Body of pancreas (tissue), 2 donors: ENCODE measurements around the genes SH3RF3 and MTLN.

DNA sequence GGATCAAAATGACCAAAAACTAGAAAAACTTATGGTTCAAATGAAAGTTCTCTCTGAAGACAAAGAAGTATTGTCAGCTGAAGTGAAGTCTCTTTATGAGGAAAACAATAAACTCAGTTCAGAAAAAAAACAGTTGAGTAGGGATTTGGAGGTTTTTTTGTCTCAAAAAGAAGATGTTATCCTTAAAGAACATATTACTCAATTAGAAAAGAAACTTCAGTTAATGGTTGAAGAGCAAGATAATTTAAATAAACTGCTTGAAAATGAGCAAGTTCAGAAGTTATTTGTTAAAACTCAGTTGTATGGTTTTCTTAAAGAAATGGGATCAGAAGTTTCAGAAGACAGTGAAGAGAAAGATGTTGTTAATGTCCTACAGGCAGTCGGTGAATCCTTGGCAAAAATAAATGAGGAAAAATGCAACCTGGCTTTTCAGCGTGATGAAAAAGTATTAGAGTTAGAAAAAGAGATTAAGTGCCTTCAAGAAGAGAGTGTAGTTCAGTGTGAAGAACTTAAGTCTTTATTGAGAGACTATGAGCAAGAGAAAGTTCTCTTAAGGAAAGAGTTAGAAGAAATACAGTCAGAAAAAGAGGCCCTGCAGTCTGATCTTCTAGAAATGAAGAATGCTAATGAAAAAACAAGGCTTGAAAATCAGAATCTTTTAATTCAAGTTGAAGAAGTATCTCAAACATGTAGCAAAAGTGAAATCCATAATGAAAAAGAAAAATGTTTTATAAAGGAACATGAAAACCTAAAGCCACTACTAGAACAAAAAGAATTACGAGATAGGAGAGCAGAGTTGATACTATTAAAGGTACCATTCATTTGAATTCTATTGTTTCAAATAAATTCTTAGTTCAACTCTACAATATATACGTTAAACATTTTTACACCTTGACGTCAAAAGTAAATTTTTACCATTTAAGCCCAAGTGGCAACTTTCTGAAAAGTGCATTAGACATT lies 22.6 kb downstream of the GCC2 start:
- PRO-cap = no peak
- RAMPAGE, long total RNA, 2 experiments = no peak in any of the 2 experiments

DNA sequence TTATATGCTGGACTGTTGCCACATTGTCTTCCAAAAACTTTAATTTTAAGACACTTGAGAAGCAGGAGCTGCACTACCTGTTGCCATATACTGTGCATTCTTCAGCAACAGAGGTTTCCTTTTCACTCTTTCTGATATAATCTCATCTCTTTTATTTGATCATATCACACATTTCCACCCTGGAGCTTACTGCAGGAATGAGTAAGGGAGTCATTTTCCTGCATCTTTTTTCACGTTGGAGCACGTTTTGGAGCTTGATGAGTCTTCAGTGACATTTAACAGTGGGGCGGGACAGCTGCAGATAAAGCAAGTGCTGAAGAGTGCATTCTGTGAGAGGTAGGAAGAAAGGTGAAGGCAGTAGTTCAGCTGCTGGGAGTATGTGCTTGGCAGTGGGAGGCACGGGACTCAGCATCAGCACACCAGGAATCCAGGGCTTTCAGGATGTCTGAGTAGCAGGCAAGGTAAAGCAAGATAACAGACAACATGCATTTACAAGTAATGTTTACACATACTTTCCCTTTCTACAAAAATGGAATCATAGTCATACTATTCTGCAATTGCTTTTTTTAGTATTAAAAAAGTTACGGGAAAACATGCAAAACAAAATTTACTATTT lies 4.0 kb downstream of the LIMS1 start:
- PRO-cap = no peak
- RAMPAGE, long total RNA, 2 experiments = no peak in any of the 2 experiments

DNA sequence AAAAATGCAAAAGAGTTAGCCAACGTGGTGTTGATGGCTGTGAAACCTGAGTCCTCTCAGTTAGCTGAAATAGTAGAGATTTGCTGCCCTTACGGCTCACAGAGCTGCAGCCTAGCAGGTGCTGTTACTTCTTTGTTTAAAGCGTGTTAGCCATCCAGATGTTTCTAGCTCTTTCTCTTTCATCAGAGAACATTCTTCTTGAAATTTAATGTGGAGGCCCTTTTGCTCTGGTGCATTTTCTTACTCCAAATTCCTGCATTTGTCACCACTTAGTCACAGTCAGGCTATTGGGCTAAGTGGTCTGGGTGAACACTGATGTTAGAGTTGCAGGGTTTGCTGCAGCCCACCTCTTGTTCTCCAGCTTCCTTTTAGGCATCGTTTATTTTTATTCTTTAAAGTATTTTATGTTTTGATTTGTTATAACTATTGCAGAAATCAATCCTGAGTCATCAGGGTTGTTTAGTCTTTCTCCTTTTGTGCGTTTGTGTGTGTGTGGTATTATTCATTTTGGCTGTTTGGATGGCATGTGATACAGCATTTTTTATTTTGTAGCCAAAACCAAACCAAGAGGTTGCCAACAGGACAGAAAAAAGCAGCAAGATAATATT lies 41.2 kb downstream of the LIMS1 start:
- PRO-cap = no peak
- RAMPAGE, long total RNA, 2 experiments = no peak in any of the 2 experiments

DNA sequence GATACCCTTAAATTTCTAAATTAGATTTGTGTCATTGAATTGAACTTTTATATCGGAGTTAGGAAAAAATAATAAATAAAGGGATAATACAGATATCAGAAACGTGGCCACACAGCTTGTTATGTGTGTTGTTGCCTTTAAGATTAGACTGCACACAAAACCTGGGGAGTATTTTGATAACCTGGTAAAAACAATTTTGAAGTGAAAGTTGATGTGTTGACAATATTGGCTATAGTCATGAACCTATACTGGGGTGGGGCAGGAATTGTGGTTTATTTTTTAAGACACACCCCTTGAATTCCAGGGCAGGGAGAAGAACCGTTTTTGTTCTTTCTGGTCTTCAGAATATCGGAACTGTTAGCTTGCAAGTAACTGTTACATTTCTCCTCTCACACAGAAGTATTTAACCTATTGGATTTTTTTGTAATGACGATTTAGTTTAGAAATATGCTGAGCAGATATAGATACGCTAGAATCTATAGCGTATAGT lies 80.4 kb downstream of the LIMS1 start:
- PRO-cap = no peak
- RAMPAGE, long total RNA, 2 experiments = no peak in any of the 2 experiments

DNA sequence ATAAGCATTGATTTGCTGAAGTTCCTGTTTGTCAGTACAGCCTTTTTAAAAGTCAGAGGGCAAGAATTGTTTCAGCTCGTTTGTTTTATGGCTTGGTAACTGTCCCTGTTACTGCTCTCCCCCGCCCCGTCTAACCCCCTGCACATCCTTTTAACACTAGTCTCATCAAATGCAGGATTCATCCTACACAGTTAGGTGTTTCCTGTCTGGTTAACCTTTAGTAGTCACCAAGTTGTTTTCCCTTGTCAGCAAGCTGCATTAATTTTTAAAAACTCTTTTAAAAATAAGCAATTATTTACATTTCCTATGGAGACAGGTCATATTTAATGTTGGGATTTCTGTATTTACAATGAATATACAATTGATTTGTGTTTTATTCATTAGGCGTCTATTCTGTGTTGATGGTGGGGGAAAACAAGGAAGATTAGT lies 84.7 kb downstream of the LIMS1 start:
- PRO-cap = no peak
- RAMPAGE, long total RNA, 2 experiments = no peak in any of the 2 experiments

- PRO-cap = no peak
- RAMPAGE, long total RNA, 2 experiments = no peak in any of the 2 experiments
Measured at GRCh38 chr2:108654001-108654399, 65.3 kb upstream of the RANBP2 start.

DNA sequence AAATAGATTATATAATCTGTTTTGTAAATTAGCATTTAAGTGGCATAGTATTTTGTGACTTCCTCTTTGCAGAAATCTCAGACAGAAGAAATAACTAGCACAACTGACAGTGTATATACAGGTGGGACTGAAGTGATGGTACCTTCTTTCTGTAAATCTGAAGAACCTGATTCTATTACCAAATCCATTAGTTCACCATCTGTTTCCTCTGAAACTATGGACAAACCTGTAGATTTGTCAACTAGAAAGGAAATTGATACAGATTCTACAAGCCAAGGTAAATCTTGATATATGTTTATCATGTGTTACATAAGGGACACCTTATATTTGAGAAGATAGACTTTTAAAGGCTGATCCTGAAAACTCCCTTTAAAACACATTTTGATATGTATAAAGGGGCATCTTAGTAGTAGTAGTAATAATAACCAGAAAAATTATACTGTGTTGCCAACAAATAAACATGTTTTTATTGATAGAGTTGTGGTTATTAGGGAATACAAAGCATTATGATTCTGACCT lies 10.9 kb upstream of the CCDC138 start:
- PRO-cap = no peak
- RAMPAGE, long total RNA, 2 experiments = no peak in any of the 2 experiments

DNA sequence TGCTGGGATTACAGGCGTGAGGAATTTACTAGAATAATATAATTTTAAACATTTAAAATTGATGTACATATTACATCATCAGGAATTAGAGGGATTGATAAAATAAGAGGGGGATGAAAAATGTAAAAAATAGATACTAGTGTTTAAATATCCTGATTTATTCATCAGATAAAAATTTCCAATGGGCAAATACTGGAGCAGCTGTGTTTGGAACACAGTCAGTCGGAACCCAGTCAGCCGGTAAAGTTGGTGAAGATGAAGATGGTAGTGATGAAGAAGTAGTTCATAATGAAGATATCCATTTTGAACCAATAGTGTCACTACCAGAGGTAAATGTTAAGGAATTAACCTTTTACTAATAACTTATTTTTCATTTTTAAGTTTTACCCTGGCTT lies 5.5 kb upstream of the CCDC138 start:
- PRO-cap = no peak
- RAMPAGE, long total RNA, 2 experiments = no peak in any of the 2 experiments

DNA sequence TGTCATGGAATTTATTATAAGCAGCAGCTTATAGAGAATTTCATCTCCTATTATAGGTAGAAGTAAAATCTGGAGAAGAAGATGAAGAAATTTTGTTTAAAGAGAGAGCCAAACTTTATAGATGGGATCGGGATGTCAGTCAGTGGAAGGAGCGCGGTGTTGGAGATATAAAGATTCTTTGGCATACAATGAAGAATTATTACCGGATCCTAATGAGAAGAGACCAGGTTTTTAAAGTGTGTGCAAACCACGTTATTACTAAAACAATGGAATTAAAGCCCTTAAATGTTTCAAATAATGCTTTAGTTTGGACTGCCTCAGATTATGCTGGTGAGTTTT lies 4.5 kb upstream of the CCDC138 start:
- PRO-cap = no peak
- RAMPAGE, long total RNA, 2 experiments = no peak in any of the 2 experiments

DNA sequence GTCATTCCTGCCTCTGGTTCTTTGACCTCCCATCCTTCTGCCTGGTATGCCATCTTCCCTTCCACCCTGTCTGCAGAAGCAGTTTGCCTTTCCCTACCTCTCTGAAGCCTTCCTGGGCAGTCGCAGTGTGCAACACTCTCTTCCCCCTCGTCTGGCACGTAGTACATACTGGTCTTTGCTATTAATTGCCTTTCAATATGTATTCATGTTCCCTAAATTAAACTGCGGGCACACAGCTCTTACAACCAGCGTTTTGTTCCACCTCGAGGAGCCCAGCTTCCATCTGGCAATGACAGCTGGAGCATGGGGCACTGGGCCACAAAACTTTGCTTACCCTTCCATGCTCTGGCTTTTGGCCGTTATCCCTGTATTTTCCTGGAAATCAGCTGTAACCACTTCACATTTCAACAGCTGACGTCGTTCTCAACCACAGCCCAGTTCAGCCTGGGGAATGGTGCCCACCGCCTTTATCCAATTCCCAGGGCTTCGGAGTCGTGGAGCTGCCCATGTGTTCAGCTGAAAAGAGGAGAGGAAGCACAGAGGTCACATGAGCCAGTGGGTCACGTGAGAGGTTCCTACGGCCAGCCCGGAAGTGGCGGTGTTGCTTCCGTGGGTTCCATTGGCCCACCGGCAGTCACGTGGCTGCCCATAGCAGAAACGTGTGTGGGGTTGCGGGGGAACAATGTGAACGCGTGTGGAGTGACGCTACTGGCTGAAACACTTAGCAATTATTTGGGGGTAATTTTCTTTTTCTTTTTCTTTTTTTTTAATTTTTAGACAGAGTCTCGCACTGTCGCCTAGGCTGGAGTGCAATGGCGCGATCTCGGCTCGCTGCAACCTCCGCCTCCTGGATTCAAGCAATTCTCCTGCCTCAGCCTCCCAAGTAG lies 16.7 kb upstream of the EDAR start:
- PRO-cap = no peak
- RAMPAGE, long total RNA, 2 experiments = no peak in any of the 2 experiments

DNA sequence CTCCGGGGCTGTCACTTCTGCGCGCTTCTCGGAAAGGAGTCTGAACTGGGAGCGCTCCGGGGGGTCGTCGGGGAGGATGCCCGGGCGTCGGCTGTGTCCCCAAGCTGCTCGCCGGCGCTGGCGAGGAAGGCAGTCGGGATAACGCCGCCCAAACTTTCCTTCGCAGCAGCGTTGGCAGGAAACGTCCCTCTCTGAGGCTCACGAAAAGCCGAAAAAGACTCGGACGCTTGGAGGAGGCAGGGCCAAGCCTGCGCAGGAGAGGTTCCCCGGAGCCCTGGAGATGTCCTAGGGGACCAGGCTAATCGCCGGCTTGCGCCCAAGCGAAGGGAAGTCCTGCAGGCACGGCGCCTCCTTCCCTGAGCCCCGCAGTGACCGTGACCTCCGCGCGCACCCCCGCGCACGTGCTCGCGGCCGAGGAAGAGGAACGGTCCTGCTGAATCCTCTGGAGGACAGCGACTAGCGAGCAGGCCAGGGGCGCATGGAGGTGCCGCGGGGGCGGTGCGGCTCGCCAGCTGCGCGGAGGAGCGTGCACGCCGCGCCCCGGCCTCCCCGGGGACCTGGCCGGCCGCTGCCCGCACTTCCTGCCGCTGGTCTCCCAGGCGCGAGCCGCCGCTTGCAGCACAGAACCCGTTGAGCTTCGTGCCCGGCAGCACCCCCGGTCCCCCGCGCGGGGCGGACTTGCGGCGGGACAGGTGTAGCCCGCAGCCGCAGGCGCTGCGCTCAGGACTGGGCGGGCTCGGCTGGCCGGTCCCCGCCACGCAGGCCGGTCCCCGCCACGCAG lies at the start of gene SH3RF3:
Gene SH3RF3 (plus strand): TSS at position 621 of the 781 bp plus-strand sequence.
- PRO-cap = unidirectional peak, minus-strand start at position 193 of the sequence
- RAMPAGE, long total RNA, 2 experiments = no peak in any of the 2 experiments

GRCh38 chr2:109214977-109215406 lies 86.0 kb downstream of the SH3RF3 start:
- PRO-cap = no peak
- RAMPAGE, long total RNA, 2 experiments = no peak in any of the 2 experiments

DNA sequence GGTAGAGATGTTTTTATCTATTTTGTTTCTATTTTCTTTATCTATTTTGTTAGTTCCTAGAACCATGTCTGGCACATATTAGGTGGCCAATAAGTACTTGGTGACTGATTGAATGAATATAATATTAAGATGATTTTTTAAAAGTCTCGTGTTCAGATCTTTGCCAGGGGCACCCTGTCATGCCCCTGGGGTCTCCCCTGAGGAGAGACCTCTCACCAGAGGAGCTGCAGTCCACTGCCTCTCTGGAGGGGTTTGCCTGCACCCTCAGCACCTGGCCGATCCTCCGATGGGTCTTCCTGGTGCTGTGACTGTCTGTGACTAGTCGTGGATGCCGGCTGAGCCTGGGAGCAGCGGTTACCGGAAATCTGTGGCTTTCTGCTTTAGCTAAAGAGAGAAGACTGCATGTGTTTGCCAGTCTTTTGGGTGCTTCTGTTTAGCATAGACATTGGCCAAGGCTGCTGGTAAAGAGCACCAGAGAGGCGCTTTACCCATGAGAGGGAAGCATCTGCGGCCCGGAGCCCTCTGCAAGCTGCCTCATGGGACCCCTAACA lies 202.7 kb downstream of the SH3RF3 start:
- PRO-cap = no peak
- RAMPAGE, long total RNA, 2 experiments = no peak in any of the 2 experiments

GRCh38 chr2:109348771-109349319 lies 219.8 kb downstream of the SH3RF3 start:
- PRO-cap = no peak
- RAMPAGE, long total RNA, 2 experiments = no peak in any of the 2 experiments

DNA sequence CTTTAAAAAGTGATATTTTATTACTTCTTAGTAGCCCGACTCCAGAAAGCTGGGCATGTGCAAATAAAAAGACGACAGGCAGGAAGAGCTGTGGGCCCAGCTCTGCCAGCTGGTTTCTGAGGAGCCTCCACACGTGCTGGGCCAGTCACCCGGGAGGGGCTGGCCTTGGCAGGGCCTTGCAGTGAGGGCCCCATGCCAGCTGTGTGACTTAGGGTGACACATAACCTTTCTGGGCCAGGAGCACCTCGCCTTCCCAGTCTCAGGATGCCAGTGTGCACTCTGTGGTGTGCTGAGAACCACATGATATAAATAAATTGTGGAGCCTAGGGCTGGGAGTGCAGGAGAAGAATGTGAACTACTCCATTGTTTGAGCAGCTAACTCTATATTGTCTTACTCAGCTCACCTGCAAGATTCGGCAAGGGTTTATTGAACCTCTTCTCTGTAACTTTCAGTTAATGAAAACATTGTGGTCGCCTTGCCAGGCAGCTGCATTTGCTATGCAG lies 222.1 kb downstream of the SH3RF3 start:
- PRO-cap = no peak
- RAMPAGE, long total RNA, 2 experiments = no peak in any of the 2 experiments

DNA sequence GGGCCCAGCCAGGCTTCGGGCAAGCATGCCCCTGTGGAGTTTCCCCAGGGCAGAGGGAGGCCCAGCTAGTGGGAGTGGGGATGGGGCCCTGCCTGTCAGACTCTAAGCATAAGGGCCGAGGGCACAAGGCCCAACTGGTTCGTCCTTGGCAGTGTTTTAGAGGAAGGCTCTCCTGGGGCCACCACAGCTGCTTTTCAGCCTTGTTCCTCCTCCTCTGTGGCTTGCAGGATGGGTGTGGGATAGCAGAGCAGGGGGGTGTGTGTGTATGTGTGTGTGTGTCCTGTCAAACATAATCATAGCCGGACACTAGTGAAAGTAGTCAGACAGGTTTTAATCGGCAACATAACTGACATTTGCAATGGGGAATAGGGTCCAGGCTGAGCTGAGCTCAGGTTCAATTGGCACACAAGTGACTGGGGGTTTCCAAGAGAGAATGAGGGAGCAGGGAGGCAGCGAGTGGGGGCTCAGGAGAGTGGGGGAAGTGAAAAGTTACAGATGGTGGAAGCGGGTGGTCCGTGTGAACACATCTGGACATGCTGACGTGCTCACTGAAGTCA lies 114.2 kb downstream of the SEPTIN10 start:
- PRO-cap = no peak
- RAMPAGE, long total RNA, 2 experiments = no peak in any of the 2 experiments

- PRO-cap = no peak
- RAMPAGE, long total RNA, 2 experiments = no peak in any of the 2 experiments
Measured at GRCh38 chr2:109564336-109564616, 49.5 kb downstream of the SEPTIN10 start.

GRCh38 chr2:110054582-110054961 lies 61.0 kb downstream of the MALL start:
- PRO-cap = no peak
- RAMPAGE, long total RNA, 2 experiments = no peak in any of the 2 experiments

- PRO-cap = bidirectional peak, plus-strand start at chr2:110212619, minus-strand start at chr2:110212525
- RAMPAGE, long total RNA, 2 experiments = start-site peak on the minus strand in 2 of 2 experiments, at chr2:110212532-110212548 at its widest, 85 to 204 reads per replicate
Measured at GRCh38 chr2:110211905-110212989, at the start of gene MTLN. TSS of gene MTLN (minus strand) at chr2:110212547.

DNA sequence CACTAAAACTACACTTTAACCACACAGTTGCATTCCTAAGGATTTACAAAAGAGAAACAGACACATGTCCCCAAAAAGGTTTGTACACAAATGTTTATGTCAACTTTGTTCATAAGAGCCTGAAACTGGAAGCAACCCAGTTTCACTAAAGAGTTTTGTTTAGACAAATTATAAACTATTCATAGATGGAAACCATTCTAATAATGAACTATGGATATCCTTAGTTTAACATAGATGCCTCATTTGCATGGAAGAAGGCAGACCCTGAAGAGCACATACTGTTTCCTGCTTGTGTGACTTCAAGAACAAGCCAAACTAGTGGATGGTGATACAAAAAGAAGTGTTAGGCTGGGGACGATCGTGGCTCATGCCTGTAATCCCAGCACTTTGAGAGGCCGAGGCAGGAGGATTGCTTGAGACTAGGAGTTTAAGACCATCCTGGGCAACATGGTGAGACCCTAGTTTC lies 48.1 kb downstream of the ACOXL start:
- PRO-cap = no peak
- RAMPAGE, long total RNA, 2 experiments = no peak in any of the 2 experiments